ENCODE data around the genes MXRA8, MMP23B and PRKCZ.

DNA sequence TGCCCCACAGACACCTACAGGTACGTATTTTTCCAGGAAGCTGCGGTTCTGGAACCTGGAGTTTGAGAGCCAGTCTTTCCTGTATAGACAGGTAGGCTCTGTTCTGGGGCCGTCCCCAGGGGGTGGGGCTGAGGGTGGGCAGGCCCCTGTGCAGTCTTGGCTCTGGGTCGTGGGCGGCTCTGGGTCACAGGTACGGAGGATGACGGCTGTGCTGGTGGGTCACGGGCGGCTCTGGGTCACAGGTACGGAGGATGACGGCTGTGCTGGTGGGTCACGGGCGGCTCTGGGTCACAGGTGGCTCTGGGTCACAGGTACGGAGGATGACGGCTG is 2.2 kb downstream of the PUSL1 start:
- PRO-cap = no peak
- RRBS = no CpG with 5 or more reads among the region's 15 CpGs

GRCh38 chr1:1318269-1318840 is 6.1 kb downstream of the INTS11 start:
- PRO-cap = no peak
- RRBS = no CpG with 5 or more reads among the region's 7 CpGs

DNA sequence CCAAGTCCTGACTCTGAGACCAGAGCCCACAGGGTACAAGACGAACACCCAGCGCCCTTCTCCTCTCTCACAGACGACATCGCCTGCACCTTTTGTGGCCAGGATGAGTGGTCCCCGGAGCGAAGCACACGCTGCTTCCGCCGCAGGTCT is 2.2 kb downstream of the TAS1R3 start:
- PRO-cap = unidirectional peak, minus-strand start at position 73 of the sequence
- RRBS = 89% methylated on average over 5 of the region's 9 CpGs

DNA sequence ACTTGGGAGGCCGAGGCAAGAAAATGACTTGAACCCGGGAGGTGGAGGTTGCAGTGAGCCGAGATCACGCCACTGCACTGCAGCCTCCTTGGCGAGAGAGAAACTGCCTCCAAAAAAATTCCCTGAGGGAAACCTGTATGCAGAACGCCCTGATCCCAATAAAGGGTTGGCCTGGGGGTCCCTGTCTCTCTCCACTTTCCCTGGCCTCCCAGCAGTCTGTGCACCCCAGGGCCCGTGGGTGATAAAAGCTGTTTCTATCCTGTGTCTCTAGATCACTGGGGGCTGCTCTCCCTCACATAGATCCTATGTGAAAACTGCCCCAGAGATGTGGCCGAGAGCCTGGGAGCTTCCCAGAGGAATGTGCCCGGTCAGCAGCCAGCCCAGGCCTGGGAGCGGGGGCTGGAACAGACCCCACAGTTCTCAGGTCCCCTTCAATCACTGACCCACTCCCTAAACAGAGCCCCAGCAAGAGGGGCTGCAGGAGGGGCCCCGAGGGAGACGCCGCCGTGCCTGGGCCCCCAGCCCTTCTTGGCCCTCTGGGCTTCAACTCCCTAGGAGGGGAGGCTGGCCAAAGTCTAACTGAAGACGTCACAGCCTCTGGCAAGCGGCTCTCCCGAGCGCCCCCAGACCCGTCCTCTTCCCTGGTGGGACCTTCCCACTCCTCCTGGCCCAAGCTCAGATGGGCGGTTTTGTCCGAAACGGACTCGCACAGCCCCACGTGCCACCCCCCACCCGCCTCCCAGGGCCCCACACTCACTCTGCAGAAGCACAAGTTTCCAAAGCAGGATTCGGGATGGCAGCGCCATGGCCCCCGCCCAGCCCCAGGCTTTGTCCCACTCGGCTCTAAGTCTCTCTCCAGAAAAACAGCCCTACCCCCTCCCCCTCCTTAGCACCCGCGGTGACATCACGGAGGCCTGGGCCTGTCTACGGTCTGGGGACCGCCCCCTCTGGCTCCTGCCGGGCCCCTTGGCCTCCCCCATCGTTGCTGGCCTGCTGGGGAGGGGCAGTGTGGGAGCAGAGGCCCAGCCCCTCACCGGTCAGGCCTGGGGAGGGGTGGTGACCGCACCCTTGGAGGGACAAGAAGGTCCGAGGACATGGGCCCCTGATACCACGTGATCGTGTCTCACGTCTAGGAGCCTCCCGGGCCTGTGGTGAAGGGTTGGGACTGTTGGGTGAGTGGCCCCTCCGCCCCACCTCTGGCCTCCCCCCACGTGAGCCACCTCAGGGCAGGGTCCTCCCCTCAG is at the start of gene MXRA8:
MXRA8 (minus strand) TSS at position 857 of the 1,244 bp plus-strand sequence.
- PRO-cap = unidirectional peak, minus-strand start at position 538 of the sequence; bidirectional peak, plus-strand start at position 883 of the sequence, minus-strand start at position 830 of the sequence
- RRBS = 17% methylated on average over 8 of the region's 45 CpGs

GRCh38 chr1:1384758-1385489 is 9.9 kb upstream of the AURKAIP1 start:
- PRO-cap = unidirectional peak, minus-strand start at chr1:1384902
- RRBS = 100% methylated on average over 1 of the region's 17 CpGs

DNA sequence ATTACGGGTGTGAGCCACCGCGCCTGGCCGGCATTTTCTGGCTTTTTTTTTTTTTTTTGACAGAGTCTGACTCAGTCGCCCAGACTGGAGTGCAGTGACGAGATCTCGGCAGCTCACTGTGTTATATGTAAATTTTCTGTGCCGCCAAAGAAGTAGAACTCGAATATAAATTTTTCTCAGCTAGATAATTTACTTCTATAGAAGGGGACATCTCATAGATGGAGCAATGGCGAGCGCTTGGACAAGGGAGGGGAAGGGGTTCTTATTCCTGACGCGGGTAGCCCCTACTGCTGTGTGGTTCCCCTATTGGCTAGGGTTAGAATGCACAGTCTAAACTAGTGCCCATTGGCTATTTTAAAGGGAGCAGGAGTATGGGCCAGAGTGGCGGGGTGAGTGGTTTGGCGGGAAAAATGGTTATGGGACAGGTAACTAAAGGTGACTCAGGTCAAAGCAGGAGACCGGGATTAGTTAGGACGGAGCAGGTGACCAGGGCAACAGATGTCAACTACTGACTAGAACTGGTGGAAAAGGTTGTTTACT is 1.1 kb upstream of the ATAD3A start:
- PRO-cap = no peak
- RRBS = no CpG with 5 or more reads among the region's 17 CpGs

GRCh38 chr1:1558156-1559348 is 16.1 kb downstream of the SSU72 start:
- PRO-cap = no peak
- RRBS = no CpG with 5 or more reads among the region's 26 CpGs

- PRO-cap = no peak
- RRBS = no CpG with 5 or more reads among the region's 43 CpGs
Observed at GRCh38 chr1:1563817-1565036, 10.4 kb downstream of the SSU72 start.

DNA sequence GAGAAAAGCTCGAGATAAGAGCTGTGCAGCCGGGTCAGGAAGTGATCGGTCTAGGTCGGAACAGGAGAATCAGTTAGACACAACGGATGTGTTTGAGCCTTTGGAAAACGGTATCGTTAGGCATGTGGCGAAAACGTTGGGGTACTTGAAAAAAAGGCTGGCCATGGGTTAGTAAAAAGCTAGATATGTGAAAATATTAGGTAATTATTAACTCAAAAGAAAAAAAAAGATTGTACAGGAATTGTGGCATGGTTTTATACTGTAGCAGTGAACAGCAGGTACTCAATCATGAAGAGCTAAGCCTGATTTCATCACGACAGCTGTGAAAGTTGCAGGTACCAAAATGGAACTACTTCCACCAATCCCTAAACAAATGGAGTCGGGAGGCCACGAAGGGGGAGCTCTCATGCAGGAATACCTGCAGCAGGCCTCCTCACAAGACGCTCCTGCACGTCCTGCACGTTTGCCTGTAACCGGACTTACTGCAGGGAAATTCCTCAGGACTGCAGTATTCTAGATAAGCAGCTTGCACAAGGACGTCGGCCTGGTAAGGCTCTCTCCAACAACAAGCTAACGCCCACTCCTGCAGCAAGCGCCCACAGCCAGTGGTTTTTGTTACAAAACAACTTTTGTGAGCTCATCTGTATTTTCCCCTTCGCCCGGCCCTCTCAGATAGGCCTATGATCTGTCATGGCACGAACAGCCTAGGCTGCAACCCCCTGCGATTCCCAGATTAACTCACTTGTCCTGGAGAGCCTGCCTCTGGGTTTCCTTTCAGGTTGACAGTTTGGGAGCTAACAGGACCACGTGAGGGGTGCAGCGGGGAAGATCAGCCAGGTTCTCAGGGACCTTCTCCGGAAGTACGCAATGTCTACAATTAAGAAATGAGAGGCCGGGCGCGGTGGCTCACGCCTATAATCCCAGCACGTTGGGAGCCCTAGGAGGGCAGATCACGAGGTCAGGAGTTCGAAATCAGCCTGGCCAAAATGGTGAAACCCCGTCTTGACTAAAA is 1.1 kb upstream of the MIB2 start:
- PRO-cap = no peak
- RRBS = 22% methylated on average over 1 of the region's 36 CpGs

- PRO-cap = bidirectional peak, plus-strand start at chr1:1630517, minus-strand start at chr1:1630425; bidirectional peak, plus-strand start at chr1:1630757, minus-strand start at chr1:1630756; bidirectional peak, plus-strand start at chr1:1631170, minus-strand start at chr1:1631082
- RRBS = 19% methylated on average over 47 of the region's 127 CpGs
Observed at GRCh38 chr1:1630233-1631364, 1.4 kb upstream of the MMP23B start.

GRCh38 chr1:1631510-1632575 is at the start of gene MMP23B:
MMP23B (plus strand) TSS chr1:1632173.
- PRO-cap = bidirectional peak, plus-strand start at chr1:1631675, minus-strand start at chr1:1631681; bidirectional peak, plus-strand start at chr1:1632111, minus-strand start at chr1:1632067
- RRBS = 5% methylated on average over 45 of the region's 79 CpGs

DNA sequence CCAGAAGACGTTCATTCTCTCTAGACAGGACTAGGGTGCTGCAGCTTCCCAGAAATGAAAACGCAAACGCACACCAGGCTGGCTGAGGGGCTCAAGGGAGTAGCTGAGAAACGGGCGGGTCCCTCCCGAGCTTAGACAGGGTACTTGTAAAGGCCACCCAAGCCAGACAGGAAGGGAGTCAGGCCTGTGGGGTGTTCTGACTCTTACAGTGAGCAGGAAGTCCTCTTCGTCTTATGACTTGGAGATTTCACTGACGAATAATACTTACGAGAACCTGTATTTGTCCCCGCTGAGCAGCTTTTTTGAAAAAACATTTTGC is 11.0 kb upstream of the CDK11B start:
- PRO-cap = no peak
- RRBS = no CpG with 5 or more reads among the region's 10 CpGs

DNA sequence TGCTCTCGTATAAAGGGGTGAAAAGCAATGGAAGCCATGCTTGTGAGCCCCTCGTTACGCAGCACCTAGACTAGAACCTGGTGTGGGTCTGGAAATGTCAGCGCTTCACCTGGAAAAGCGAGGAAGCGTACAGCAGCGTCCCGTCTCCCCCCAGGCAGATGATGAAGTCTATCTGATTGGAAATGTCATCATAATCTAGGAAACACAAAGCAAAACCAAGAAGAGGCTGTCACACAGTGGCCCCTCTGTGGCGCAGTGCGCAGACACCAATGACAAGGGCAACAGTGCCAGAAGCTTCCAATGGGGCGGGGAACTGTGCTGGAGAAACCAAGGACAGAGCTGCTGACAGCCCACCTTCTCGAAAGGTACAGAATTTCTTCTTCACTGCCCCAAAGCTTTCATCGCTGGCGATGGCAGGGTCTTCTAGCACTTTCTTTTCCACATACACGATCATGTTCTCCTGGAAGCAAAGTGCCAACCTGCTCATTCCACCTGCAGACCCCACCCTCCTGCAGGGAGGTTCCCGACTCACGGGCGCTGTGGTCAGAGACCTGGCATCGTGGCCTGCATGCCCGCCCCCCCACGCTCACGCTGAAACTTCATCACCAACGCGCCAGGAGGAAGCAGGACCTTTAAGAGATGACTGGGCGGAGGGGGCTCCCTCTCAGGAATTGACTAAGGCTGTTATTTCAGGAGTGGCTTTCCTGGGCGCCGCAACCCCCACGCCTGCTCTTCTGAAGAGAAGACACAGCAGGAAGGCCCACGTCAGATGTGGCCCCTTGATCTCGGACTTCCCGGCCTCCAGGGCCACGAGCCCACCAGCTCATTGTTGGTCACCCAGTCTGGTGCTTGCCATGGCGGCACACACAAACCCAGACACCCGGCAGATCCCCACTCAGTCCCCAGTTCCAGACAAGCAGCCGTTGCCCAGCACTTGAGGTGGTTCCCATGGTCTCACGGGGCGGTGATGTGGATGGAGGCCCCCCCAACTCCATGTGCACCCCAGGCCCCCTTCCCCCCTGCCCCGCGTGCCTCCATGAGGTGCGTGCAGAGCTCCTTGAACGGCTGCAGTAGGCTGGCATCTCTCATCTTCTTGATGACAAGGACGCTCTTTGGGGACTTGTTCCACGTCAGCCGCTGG is 21.8 kb downstream of the NADK start:
- PRO-cap = no peak
- RRBS = 96% methylated on average over 2 of the region's 44 CpGs

- PRO-cap = bidirectional peak, plus-strand start at chr1:1782675, minus-strand start at chr1:1782596
- RRBS = 4% methylated on average over 8 of the region's 45 CpGs
Observed at GRCh38 chr1:1782338-1783499, 4.4 kb upstream of the NADK start.

DNA sequence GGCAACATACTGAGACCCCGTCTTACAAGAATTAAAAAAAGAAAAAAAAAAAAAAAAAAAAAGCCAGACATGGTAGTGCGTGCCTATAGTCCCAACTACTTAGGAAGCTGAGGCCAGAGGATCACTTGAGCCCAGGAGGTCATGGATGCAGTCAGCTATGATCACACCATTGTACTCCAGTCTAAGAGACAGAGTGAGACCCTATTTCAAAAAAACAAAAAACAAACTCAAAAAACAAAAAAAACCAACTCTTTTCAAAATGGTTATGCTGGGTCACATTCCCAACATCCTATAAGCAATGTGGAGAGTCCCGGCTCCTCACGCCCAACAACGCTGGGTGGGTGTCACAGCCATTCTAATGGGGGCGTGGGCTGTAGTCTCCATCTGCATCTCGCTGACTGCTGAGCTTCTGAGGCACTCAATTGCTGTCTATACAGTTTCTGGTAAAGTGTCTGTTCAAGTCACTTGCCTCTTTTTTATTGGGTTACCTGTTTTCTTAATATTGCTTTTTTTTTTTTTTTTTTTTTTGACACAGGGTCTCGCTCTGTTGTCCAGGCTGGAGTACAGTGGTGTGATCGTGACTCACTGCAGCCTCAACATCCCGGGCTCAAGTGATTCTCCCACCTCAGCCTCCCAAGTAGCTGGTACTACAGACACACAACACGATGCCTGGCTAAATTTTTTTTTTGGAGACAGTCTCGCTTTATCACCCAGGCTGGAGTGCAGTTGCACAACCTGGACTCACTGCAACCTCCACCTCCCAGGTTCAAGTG is 54.8 kb downstream of the GNB1 start:
- PRO-cap = unidirectional peak, minus-strand start at position 393 of the sequence
- RRBS = no CpG with 5 or more reads among the region's 12 CpGs

GRCh38 chr1:1848441-1849107 is 42.3 kb downstream of the GNB1 start:
- PRO-cap = no peak
- RRBS = no CpG with 5 or more reads among the region's 4 CpGs

DNA sequence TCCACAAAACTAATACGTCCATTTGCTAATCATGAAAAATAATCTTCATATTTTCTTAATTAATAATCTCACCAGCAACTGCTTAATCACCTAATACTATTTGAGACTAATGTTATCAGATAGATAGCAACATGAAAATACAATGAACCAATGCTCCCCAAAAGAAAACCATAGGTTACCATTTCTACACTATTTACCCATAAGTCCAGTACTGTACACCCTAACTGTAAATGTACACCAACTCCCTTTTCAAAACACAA is 1.8 kb downstream of the GNB1 start:
- PRO-cap = no peak
- RRBS = no CpG with 5 or more reads among the region's 1 CpG

DNA sequence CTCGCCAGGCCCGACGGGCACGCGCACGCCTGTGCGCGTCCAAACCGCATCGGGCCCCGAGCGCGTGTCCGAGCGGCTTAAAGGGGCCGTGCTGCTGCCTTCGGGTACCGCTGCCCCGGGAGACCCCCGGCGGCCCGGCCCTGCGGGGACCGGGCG is 140 bp upstream of the GNB1 start:
- PRO-cap = bidirectional peak, plus-strand start at position 42 of the sequence, minus-strand start outside the sequence
- RRBS = no CpG with 5 or more reads among the region's 25 CpGs

DNA sequence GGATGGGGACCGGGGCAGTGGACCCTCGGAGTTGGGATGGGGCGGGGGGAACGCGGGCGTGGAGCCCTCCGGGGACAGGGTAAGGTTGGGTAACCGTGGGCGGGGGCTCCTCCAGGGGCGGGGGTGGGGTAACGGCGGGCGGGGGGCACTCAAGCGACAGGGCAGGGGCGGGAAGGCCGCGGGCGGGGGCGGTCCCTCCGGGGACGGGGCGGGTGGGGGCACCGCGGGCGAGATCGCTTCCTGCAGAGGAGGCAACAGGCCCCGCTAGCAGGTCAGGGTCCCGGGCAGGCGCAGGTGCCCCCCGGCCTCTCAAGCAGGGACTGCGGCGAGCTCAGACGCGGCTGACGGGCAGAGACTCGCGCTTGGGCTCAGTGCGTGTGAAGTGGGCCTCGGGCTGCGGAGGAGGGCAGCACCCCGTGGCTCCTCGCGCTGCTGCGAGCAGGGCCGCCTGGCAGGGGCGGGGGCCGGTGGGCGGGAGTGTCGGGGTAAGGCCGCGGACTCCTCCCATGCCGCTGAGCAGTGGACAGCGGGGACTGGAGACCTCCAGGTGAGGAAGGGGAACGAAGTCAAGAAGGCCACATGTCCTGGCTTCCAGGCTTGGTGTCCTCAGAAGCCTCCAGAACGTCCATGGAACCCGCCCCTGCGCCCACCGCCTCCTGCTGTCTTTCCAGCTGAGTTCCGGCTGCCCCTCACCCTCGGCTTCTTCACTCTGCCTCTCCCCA is 579 bp upstream of the GNB1 start:
- PRO-cap = no peak
- RRBS = 4% methylated on average over 18 of the region's 60 CpGs

DNA sequence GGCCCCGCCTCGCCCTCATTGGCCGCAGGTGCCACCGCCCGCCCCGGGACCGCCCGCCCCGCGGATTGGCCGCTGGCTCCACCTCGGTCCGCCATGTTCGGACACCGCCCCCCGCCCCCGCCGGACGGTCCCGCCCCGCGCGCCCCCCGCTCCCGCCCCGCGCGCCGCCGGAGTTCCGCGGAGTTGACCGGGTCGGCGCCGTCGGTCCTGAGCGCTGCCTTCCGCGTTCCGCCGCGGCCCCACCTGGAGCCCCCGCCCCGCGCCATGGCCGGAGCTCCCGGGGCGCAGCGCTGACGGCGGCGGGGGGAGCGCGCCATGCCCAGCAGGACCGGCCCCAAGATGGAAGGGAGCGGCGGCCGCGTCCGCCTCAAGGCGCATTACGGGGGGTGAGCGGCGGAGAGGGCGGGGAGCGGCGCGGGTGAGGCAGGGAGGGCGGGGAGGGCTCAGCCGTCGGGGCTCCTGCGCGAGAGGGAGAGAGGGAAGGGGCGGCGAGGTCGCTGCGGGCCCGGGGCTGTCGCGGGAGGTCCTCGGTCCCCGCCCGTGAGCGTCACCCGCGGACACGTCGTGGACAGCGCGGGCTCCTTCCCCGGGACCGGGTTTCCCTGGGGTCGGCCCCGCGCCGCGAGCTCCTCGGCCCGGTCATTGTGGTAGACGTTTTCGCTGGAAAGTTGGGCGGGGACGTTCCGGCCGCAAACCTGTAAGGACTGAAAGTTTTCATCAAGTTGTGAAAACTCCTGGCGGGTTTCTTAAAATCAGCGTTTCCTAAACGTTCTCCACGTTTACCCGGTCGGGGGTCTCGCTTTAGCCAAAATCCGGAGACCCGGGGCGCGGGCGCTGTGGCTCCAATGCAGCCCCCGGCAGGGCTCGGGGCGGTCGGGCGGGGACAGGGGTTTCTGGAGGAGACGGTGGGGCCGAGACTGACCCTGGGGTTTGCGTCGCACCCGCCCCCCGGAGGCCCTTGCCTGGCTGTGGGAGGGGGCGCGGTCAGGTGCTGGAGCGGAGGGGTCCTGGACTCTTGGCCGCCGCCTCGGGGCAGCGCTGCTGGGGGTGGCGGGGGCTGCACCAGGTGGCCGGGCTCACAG is at the start of gene PRKCZ:
PRKCZ (plus strand) TSS at position 96 of the 1,082 bp plus-strand sequence.
- PRO-cap = bidirectional peak, plus-strand start at position 170 of the sequence, minus-strand start outside the sequence
- RRBS = 4% methylated on average over 91 of the region's 138 CpGs